ENCODE measurements around a stretch of chr14.

DNA sequence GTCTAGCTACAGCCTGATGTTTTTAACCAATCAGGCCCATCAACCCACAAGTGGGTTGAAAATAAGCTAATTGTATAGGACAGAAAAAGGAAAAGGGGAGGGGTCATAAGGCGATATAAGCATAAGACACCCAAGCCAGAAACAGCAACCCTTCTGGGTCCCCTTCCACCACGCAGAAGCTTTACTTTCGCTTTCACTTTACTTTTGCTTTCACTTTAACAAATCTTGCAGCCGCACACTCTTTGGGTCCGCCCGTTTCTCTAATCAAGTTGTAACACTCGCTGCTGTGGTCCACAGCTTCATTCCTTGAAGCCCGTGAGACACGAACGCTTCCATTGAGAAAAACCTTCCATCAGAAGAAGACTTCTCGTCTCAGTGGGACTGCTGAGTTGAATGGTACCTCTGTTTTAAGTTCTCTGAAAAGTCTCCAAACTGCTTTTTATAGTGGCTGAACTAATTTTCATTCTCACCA, 404.6 kb downstream of the FLRT2 start:
- PRO-cap: bidirectional peak, plus-strand start at position 302 of the sequence, minus-strand start at position 178 of the sequence

- PRO-cap: unidirectional peak, plus-strand start at chr14:86217663
Measured at GRCh38 chr14:86217471-86217938, 687.6 kb downstream of the FLRT2 start.

GRCh38 chr14:87307186-87307505, 685.8 kb downstream of the GALC start:
- PRO-cap: no peak

DNA sequence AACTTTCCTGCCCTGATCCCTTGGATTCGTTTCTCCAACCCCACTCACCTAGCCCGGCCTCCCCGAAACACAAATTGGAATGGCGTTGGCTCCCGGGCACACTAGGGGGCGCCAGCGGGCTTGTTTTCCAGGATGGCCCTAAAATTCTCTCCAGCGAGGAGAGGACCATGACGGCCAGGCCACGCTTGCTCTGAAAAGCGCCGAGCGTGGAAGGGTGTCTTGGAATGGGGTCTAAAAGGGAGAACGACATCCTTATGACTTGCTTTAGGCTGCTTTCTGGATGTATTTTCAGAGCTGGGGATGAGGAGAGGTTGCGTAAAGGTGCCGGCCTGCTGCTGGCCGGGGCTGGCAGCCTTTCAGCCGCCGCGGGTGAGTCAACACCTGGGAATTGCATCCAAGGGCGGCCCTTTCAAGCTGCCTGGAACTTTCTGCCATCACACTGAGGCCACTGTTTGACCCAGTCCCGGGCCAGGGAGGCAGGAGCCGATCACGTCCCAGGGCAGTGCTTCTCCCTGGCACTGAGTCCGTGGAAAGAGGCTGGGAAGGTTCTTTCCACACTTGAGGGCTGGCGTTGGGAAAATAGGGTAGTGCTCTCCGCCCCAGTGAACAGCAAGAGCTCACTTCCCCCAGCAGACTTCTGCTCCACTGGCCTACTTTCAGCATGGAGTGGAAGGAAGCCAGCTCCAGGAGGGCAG, 216.1 kb downstream of the TTC8 start:
- PRO-cap: unidirectional peak, plus-strand start at position 460 of the sequence

- PRO-cap: no peak
Measured at GRCh38 chr14:89220955-89221692, 195.9 kb downstream of the FOXN3 start.

GRCh38 chr14:89228685-89229259, 188.3 kb downstream of the FOXN3 start:
- PRO-cap: no peak

GRCh38 chr14:89270781-89271128, 146.3 kb downstream of the FOXN3 start:
- PRO-cap: no peak

DNA sequence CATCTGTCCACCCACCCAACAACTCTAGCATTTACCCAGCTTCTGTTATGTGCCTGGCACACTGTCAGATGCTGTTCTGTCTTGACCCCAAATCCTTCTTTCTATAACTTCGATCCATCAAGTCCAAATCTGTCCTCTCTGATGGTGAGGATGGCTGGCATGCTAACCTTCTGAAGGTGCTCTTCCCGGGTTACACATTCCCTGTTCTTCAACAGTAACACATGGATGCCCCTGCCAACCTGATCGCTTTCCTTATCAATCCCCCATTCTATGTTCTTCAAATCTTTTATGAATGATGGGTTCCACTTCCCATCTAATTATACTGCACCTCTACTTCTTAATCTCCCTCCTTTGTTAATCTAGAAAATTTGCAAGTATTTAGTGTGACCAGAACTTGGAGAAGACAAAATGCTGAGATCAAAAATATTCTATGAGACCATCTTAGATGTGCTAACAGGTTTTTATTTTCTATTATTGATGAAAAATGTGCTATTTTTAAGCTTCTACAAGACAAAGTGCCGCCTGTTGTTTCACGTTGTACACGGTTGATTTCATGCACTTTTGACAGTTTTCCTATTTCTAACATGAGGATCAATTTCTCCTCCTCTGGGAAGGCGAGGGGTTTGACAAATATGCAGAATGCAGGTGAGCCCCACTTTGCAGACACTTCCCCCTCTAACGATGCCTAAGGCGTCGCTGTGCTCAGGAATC, 75.7 kb downstream of the FOXN3 start:
- PRO-cap: no peak

- PRO-cap: no peak
Measured at GRCh38 chr14:89351361-89352029, 65.5 kb downstream of the FOXN3 start.

DNA sequence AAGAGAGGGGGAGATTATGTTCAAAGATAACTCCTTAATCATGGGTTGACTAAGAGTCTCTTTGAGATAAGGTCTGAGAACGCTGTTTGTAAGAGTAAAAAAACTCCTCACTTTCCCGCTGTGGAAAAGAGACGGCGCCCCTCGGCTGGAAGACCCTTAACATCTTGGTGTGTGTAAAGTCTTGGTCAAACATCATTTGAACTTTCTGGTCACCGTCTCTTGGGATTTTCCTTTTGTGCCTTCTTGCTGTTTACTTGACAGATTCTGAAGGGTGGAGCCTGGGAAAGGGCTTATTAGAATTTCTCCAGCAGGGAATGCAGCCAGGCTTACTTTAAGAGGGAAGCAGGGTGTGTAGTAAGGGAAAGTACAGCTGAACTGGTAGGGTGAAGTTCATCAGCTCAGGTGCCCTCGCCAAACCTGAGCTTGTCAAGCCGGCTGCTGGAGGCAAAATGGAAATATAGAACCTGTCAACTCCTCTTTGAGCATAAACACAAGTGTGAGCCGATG, 5.5 kb upstream of the FOXN3 start:
- PRO-cap: no peak

DNA sequence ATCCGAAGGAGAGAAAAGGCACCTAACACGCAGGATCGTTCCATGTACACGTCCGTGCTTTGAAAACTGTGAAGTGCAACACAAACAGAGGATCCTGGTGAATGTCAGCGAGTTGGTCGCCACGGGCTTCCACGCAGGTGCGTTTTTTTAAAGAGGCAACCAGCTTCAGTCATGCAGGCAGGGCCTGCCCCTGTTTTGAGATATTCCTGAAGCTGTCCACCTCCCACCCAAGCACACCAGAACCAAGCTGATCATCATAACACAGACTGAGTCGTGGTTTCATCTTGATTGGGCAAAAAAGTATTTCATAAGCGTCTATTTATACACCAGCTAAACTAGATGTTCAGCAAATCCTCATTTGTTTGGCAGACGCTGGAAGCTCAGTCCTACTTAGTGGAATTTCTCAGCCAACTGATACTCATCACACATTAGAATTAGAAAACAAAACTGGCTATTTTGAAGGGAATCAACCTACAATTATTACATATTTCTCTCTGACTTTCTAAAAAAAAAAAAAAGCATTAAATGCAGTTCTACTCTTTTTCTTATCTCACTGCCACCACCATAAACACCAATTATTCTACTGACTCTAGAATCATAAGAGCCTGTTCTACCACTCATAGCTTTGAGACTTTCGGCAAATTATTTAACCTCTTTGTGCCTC, 52.9 kb upstream of the FOXN3 start:
- PRO-cap: no peak

DNA sequence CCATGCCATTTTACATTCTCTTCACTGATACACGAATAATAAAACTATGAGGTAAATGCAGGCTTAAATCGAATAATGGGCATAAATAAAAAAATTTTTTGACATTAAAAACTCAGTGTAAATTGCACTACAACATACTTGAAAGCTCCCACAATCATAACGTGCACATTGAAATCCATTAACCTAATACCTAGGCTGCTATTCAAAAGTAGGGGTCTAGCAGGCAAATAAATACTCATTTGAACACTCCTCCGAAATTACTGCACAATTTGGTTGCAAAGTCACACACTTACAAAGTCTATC, 76.1 kb upstream of the FOXN3 start:
- PRO-cap: no peak

DNA sequence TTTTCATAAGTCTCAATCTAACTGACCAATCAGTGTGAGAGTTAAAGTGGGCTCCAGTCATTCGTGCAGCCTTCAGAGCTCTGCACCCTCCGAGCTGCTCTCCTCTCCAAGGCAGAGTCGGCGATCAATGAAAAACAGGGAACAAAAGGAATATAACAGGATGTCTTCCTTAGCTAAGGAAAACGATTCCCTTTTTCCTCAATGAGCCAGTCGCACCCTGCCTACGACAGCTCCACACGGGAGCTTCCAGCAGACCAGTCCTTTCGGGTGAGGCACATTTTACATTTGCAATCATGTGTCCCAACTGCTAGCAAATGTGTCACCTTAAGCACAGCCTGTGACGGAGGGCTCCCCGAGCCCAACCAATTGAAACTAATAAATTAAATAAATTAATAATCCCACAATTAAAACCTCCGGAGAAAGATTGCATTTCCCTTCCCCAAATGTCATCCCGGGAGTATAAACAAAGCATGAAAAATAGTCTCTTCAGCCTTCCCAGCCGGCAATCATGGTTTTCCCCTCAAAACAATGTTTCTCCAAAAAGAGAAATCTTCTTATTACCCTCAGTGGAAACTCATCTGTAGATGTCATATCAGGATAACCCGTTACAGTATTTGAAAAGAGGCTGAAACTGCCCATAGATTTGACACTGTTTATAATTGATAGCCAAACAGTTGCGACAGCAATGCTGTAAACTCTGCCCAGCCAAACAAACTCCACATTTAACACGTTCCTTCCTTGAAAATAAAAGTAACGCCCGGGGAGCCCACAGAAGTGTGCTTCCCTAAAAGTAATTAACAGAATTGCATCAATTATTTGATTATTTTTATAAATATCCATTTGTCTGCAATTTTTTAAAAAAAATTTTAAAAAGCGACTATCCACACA, 201.1 kb upstream of the FOXN3 start:
- PRO-cap: unidirectional peak, plus-strand start at position 35 of the sequence; unidirectional peak, plus-strand start at position 56 of the sequence; unidirectional peak, minus-strand start at position 268 of the sequence; unidirectional peak, minus-strand start at position 316 of the sequence

DNA sequence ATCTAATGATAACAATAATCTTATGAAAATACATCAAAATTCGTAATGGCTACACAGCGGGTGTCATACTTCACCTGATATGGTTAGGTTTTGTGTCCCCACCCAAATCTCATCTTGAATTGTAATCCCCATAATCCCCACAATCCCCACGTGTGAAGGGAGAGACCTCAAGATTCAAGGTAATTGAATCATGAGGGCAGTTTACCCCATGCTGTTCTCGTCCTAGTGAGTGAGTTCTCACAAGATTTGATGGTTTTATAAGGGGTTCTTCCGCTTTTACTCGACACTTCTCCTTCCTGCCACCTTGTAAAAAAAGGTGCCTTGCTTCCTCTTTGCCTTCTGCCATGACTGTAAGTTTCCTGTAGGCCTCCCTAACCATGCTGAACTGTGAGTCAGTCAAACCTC, 209.4 kb upstream of the FOXN3 start:
- PRO-cap: no peak

- PRO-cap: no peak
Measured at GRCh38 chr14:89700694-89701027, 253.9 kb downstream of the EFCAB11 start.

DNA sequence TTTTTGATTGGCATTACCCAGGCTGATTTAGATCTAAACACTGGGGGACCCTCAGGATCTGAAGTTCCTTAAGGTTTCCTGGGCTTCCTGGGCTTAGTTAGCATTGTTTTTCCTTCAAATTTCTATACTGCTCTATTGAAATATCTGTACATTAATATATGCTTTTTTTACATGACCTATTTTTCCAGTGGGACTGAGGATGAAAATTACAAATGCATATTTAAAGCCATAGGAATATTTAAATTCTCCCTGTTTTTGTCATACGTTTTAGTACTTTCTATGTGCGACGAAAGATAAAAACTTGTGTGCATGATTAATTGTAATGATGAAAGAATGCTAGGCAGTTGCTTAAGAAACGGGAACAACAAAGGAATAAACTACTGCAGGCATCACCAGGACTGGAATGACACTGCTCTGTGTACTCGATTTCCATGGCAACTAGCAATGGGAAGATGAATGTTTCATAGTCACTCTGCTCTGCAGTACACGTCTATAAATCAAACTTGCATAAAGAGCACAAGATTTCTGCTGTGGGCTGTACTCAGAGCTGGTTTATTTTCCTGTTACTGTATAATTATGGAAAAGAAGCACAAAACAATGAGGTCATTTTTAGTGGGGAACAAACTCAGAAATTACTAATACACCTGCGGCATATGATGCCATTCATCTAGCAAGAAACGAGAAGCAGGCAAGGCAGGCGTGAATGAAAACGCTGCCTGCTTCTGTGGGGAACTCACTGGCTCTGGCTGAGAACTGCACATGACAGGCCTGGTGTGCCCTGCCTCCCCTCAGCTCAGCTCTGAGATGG, 41.9 kb downstream of the EFCAB11 start:
- PRO-cap: bidirectional peak, plus-strand start at position 522 of the sequence, minus-strand start at position 303 of the sequence; unidirectional peak, plus-strand start at position 736 of the sequence

GRCh38 chr14:89957321-89957802, 1.6 kb downstream of the TDP1 start:
- PRO-cap: no peak

DNA sequence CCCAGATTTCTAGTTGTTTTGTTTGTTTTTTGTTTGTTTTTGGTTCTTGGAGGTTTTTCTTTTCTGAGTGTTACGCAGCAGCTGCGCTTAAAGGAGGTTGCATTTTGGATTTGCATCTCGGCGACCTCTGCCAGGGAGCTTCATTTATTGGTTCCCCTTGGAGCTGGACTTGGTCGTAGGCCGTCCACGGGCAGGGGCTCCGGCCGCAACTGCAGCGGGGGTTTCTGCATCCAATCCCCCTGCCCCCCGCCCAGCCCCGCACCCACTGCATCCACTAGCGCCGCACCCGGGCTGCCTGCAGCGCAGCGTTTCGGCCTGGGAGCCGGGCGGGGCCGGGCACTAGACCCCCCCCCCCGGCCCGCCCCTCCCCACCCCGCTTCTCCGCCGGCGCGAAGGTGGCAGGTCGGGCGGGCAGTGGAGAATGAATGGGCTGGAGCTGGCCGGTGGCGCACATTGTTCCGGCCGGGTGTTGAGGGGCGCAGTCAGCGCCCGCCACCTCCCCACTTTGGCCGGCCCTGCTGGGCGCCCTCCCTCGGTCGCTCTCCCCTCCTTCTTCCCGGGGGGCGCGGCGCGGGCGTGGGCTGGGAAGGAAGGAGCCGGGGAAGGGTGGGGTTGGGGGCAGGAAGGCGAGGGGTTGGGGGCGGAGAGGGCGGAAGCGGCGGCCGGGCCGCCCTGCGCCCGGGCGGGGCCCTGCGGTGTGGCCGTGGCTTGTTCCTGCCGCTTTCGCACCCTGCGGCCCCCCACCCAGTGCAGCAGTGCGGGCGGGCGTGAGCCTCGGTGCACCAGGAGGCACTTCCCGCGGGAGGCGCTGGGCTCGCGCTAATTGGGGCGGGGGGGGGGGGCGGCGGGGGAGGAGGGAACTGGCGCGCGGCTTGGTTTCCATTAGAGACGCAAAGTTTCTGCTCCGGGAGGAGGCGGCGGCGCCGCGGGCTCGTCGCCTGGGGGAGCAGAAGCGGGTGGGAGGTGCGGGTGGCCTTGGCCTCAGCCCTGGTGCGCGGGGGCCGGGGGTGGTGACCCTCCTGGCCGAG, 768 bp downstream of the CALM1 start:
- PRO-cap: bidirectional peak, plus-strand start at position 755 of the sequence, minus-strand start at position 555 of the sequence

GRCh38 chr14:90454098-90454916, 57.5 kb downstream of the CALM1 start:
- PRO-cap: bidirectional peak, plus-strand start at chr14:90454652, minus-strand start at chr14:90454408

DNA sequence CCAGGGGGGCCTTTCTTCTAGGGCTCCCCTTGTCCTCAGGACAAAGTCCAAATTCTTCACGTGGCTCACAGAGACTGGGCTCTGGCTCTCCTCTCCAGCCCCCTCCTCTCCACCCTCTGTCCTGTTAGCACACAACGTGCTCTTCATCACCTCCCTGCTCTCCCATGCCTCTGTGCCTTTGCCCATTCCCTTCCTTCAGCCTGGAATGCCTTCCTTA, 105.3 kb downstream of the CALM1 start:
- PRO-cap: no peak

All from vermiform appendix (tissue), 1 donor.